Foreskin fibroblast (primary cell): ENCODE results near the genes SEMA4C and C2orf92.

DNA sequence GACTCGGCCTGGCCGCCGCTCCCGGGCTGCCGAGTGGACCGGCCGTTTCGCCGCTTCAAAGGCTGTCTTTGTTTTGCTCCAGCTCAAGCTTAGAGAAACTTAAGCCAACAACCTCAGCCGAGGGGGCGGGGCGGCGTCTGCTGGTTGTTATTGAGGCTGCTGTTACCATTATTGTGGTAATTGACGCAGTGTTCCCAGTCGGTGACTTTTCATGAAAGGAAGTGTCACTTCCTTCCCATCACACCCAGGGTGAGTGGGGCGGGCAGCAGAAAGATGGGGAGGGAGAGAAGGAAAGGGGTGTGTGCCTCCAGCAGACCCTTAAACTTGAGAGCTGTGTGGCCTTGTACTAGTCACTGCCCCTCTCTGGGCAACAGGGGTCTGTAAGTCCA, 2.1 kb downstream of the ARID5A start:
- RRBS: no CpG with 5 or more reads among the region's 16 CpGs

- RRBS: no CpG with 5 or more reads among the region's 6 CpGs
Measured at GRCh38 chr2:96714144-96714968, 25.5 kb downstream of the LMAN2L start.

- RRBS: no CpG with 5 or more reads among the region's 9 CpGs
Measured at GRCh38 chr2:96763305-96764360, 2.9 kb downstream of the CNNM4 start.

- RRBS: no CpG with 5 or more reads among the region's 2 CpGs
Measured at GRCh38 chr2:96766522-96766777, 5.7 kb downstream of the CNNM4 start.

GRCh38 chr2:96789400-96789649, 26.7 kb upstream of the CNNM3 start:
- RRBS: no CpG with 5 or more reads among the region's 4 CpGs

DNA sequence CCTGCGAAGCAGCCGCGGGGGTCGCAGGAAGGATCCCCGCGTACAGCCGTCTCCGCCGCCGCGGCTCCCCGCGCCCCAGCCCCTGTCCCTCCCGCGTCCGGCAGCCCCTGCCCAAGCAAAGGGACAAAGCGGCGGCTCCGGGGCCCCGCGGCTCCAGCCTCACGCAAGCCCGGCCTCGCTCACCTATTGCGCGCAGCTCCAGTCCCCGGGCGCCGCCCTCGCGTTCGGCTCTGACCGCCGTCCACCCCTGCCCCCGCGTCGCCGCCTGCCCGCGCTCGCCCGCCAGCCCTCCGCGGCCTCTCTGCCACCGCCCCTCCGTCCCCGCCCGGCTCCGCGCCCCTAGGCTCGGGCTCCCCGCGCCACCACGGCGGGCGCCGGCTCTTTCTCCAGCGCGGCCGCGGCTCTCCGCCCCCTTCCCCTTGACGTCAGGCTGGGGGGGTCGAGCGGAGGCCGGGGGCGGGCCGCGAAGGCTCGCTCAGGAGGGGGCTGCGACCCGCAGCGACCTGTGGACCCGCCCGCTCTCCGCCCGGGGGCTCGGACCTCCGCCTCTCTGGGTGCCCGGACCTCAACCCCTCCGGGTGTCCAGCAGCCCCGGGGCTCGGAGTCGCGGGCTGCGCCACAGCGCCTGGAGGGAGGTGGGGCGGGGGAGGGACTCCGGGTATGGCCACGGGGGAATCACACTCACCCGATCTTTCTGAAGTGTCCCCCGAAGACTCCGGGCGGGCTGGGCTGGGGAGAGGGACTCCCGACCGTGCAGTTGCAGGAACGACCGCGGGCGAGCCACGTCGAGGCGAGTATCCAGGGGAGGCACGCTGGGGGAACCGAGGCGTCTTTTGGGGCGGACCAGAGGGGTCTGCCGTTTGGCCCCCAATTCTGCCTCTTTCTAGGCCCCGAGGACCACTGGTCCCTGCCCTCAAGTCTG, at the start of gene SEMA4C:
SEMA4C (minus strand) TSS at position 388 of the 922 bp plus-strand sequence.
- RRBS: 2% methylated on average over 44 of the region's 109 CpGs

DNA sequence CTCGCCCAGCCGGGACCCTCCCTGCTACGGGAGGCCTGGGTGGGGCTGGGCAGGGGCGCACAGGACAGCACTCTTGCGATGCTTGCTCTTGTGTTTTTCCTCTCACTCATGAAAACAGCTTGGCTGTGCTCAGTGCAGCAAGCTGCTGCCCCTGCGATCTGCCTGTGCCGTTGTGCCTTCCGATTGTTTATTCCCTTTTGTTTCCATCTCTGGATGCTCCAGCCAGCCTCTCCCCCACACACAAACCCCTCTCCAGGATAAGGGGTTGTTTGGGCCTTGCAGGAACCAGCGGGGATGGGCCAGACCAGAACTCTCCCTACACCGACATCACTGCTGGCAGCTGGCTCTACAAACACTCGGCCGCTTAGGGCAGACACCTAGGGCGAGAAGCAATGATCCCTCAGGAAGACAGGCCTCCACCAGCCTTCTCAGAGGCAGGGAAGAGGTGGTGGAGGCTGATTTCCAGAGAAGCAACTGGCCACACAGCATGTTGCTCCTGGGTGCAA, 26.3 kb upstream of the SEMA4C start:
- RRBS: no CpG with 5 or more reads among the region's 13 CpGs

GRCh38 chr2:96950006-96950801, 36.2 kb downstream of the FAM178B start:
- RRBS: no CpG with 5 or more reads among the region's 21 CpGs

DNA sequence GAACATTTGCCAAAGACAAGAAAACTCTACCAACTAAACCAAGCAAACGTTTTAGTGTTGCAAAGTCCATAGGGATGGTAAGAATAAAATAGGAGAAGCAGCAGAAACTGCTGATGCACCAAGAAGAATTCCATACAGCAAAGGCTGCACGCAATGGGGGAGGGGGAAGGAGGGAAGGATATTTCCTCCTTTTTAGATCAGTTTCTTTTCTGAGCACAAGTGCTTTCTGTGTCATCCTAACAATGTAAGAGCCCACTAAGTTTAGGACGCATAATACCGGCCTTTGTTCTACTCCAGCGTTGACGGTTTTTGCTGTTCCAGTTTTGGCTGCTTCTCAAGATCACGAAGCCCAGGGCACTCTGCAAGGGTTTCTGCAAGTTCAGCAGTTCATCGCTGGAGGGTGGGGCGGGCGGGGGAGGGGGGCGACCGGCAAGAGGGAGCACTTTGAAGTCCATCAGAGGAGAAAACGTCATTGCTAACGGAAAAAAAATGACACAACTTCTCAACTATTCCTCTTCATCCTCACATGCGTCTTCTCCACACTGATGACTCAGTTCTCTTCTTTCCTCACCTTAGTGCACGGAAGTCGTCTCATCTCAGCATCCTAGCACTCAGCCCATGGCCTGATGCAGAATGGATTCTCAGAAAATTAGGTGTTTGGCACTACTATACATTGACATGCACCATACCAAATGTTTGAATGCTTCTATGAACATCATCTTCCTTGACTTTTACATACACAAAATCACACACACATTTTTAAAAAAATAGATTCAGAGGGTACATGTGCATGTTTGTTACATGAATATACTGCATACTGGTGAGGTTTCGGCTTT, 8.6 kb downstream of the FAM178B start:
- RRBS: no CpG with 5 or more reads among the region's 18 CpGs

DNA sequence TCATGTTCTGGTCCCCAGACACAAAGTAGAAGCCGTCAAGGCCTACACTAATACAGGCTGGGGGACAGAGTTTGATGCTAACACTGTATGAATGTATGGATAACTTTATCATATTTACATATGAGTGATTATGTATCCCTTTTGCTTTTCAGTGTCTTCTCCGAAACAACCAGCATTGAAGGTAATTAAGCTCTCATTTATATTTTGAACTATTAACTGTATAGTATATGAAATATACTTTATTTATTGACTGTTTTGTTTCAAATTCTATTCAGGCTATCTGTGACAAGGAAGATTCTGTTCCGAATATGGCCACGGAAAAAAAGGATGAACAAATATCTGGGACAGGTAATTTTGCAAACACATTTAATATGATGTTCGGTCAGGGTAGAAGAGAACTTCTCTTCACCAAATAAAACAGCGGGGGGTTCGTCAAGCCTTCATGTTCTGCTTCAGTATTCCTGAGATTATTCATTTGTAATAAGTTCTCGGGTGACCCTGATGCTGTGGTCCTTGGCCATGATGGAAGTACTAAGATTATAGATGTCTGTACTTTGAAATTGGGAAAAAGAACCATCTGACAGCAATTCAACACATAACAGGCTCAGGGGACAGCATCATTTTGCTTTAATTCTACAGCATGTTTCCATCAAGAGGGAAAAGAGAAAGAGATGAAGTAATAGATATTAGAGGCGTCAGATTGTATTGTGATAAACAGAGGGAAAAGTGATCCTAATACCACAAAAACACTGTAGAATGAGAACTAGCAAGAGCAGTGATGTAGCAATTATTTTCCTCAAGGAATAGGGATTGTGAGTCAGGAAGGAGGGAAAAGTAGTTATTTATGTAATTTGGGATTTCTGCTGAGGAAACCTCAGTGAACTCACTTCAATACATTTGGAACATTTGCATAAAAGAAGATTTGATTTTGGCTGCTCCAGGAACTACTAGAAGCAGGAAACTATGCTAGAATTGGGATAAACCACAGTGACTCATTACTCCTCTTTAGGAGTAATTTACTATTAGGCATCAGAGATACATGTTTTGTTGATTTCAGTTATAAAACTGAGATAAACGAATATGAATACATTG, 98.8 kb downstream of the ANKRD36 start:
- RRBS: no CpG with 5 or more reads among the region's 10 CpGs

DNA sequence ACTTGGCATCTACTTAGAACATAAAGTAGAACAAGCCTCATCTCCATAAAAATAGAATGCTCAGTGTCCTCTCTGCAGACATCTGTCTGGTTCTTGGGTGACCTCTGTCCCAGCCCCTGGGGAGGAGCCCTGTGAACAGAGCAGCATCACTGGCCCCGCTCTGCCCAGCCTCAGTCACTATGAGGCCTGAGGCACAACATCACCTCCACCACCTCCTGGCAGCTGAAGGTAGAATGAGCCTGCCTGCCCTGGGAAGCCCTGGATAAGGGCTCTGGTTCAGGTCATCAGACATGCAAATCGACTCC, 229.5 kb downstream of the ANKRD36B start:
- RRBS: no CpG with 5 or more reads among the region's 2 CpGs

DNA sequence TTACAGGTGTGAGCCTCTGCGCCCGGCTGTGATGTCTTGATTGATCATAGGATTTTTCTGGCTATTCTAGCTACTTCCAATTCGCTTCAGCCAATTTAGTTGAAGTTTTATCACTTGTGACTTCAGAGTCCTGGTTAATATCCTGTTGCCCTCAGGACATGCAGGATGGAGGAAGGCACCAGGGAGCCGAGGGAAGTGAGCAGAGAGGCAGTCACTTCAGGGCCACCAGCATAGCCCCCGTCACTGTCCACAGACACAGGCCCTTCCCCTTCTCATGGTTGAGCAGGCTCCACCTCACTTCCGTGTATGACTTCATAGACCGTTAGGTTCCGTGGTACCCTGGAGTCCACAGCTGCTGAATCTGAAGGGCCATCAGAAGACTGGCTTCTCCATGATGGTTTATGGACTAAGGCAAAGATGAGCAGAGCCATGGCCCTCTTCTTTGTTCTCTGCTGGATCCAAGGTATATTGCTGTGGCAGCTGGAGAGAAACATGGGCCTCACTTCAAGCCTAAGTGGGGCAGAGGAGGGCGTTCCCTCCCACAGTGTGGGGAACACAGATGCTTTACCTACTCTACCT, at the start of gene C2orf92:
C2orf92 (plus strand) TSS at position 342 of the 579 bp plus-strand sequence.
- RRBS: no CpG with 5 or more reads among the region's 9 CpGs

GRCh38 chr2:97732884-97733545, 19.6 kb downstream of the ZAP70 start:
- RRBS: no CpG with 5 or more reads among the region's 22 CpGs

GRCh38 chr2:97831236-97831938, 118.0 kb downstream of the ZAP70 start:
- RRBS: no CpG with 5 or more reads among the region's 6 CpGs

- RRBS: no CpG with 5 or more reads among the region's 9 CpGs
Measured at GRCh38 chr2:98021089-98021675, 25.4 kb upstream of the TMEM131 start.

- RRBS: no CpG with 5 or more reads among the region's 16 CpGs
Measured at GRCh38 chr2:98348077-98348707, 1.9 kb downstream of the CNGA3 start.

GRCh38 chr2:98419779-98420563, 24.7 kb upstream of the INPP4A start:
- RRBS: no CpG with 5 or more reads among the region's 6 CpGs

DNA sequence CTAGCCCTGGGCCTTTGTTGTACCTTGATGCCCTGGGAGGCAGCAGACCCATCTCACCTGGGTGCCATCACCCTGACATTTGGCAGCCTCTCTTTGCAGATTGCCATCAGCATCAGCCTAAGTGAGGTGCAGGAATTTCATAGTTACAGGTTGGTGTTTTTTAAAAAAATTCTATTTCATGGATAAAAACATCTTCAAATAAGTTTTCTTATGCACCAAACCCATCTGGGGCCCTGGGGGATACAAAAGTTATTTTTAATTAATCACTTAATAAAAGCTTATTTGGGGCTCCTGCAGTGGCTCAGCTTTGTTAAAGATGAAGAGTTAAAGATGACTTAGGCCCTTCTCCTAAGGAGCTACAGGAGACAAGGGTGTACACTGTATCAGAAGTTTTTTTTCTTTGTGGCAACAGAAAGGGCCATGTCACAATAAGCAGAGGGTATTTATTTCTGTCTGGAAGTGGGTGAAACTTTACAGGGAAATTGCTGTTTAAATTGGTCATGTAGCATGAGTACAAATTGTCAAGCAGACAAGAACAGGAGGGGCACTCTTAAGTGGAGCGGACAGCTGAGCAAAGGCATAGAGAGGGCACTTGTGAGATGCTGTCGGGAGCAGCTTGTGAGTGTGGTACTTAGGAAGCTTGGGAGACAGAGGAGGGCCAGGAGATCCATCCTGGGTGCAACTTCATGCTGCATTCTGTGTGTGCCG, 30.1 kb downstream of the INPP4A start:
- RRBS: no CpG with 5 or more reads among the region's 3 CpGs

DNA sequence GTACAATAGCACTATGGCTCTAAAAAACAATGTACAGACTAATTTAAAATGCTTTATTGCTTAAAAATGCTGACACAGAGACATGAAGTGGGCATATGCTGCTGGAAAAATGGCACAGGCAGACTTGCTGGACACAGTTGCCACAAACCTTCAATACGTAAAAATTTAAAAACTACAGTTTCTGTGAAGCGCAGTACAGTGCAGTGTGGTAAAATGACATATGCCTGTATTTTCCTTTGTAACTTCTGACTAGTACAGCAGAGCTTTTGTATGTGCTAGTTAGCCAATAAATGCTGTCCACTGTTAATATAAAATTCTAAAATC, 4.4 kb downstream of the UNC50 start:
- RRBS: no CpG with 5 or more reads among the region's 2 CpGs

GRCh38 chr2:98621267-98622055, 13.1 kb downstream of the UNC50 start:
- RRBS: no CpG with 5 or more reads among the region's 6 CpGs